ENCODE data around the genes SCN8A, ATG101 and SMIM41.

DNA sequence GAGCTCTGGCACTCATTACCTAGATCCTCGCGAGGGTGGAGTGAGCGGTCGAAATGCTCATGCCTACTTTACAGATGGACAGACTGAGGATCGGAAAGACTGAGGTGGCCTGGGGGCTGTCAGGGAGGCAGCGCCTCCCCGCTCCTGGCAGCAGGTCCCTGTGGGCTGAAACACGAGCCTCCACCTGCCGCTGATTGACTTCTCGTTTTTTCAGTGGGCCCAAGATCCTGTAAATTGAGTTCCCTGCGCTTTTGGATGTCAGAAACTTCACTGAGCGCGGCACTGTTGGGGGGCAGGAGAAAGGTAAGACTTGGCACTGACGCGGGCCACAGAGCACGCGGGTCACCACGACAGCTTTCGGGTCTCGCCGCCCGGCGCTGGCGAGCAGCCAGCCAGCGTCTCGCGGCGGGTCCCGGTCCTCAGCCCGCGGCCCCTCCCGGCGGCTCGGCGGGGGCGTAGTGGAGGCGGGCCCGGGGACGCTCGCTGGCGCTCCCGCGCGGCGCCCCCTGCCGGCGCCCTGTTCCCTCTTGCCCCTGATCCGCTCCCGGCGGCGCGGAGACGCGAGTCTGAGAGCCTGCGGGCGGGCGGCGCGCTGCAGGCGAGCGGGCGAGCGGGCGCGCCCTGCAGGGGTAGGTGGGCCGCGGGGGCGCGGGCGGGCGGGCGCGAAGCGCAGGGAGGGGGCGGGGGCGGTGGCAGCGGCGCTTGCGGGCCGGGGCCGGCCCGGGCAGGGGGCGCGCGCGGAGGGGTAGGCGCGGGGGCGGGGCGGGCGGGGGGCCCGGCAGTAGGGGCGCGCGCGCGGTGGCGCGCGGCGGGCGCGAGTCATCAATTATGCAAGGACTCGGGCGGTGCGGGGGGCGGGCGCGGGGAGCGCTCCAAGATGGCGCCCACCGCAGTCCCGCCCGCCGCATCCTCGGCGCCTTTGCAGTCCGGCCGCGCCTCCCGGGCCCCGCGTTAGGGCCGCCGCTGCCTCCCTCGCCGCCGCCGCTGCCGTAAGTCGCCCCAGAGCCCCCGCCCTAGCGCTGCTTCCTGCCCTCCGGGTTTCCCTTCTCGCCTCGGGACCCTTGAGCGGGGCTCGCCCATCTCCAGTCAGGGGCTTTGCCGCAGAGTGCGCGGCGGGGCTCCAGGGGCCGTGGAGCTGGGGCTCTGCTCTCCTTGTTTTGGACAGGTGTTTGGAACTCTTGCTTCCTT is at the start of gene SCN8A:
TSS of gene SCN8A (plus strand) at position 863 of the 1,188 bp plus-strand sequence.
- PRO-cap = bidirectional peak, plus-strand start at position 555 of the sequence, minus-strand start at position 446 of the sequence

- PRO-cap = no peak
Measured at GRCh38 chr12:51626074-51626634, 35.1 kb downstream of the SCN8A start.

GRCh38 chr12:51972834-51973540 is 21.5 kb downstream of the ACVR1B start:
- PRO-cap = no peak

GRCh38 chr12:52005686-52006392 is 907 bp upstream of the TAMALIN start:
- PRO-cap = bidirectional peak, plus-strand start at chr12:52005989, minus-strand start at chr12:52005968

GRCh38 chr12:52022706-52022997 is 15.9 kb downstream of the TAMALIN start:
- PRO-cap = no peak

DNA sequence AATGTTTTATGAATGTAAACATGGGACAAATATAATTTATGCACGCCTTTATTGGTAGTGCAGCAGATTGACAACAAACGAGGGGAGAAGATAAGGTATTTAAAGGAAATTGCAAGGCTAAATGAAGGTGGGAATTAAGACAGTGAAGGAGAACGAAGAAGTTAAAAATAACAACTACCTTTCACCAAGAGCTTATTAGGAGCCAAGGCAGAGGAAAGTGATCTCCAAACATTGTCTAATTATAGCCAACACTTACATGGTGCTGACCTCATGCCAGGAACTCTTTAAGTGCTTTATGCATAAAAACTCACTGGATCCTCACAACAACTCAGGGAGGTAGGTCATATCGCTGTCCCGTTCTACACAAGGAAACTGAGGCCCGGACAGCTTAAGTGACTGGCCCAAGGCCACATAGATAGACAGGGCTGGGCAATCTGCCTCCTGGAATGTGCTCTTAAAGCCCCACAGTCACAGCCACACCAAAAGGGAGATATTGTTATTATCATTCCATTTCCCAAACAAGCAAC is 19.5 kb downstream of the TAMALIN start:
- PRO-cap = no peak

DNA sequence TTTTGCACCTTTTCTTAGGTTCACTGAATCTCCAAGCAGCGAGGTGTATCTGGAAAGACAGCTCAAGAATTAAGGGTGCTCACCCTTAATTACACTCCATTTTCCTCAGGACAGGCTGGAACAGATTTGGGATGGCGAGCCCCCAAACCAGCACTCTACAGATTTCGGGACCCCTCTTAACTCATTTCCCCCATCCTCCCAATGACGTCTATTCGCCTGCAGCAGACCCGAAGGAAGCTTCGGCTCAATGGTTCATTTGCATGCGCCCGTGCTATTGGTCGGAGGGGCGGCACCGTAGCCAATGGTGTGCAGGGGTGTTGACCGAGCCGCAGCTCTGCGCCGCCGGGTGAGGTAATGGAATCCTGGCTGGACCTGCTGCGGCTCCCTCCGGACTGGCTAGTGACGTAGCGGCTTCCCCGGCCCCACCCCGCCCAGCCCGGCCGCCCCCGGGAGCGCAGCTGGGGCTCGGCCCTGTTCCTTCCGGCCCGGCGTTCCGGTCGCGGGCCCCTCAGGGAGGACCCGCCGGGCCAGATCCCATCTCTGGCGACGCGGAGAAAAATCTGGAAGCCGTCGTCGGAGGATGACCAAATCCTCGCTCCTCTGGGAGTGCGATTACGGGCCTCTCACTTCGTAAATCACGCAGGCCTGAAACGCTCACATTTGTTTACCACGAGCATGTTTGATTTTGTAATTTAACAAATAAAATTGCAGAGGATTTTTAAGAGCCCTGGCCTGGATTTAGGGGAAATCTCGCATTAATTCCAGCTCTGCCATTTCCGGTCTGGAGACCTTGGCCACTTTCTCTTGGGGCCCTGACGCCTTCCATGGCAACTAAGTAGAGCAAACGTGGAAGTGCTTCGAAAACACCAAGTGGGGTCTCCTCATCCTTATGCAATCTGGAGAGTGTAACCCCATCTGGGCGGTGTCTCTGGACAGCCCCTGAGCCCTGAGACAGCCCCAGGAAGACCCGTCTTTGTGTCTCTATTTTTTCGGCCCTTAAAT is 18.2 kb upstream of the NR4A1 start:
- PRO-cap = bidirectional peak, plus-strand start at position 491 of the sequence, minus-strand start at position 203 of the sequence

DNA sequence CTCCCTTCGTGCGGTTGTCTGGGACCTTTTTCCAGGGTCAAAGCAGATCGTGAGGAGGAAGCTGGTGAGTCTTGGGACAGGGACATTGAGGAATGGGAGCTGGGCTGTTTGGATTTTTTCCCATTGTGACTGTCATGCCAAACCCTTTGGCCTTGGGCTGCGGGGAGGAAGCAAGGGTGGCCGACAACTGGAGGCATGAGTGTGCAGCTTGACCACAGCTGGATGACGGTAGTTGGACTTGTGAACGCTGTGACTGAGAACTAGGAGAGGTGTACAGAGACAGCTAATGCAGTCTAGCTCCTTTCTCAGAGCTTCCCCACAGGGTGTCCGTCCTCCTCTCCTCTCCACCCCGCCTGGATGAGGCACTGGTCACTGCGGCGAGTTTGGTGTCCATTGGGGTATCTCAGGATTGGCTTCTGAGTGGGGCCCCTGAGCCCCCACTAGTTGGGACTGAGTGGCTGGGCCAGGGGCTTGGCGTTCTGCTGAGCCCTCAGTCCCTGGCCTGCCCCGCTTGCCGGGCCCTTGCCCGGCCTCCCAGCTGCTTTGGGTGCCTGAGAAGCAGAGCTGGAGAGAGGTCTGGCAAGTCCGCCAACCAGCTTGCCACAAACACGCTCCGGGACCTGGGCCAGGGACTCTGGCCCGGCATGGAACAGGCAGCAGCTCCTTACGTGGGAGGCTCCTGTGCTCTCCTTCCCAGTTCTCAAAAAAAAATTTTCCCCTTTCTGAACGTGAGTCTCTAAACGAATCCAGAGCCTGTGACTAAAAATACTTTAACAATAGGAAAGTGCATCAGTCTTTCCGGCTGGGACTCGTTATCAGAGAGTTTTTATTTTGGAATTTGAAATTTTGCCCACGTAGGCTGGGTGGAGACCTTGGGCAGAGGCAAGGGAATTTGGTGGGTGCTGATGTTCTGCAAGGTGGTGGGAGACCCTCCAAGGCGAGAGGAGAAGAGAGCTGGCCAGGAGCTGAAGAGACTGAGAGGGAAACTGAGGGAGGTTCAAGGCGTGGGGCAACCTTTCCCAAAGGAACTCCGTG is 7.1 kb upstream of the NR4A1 start:
- PRO-cap = unidirectional peak, minus-strand start at position 359 of the sequence; unidirectional peak, minus-strand start at position 545 of the sequence

GRCh38 chr12:52045436-52046138 is 5.7 kb upstream of the NR4A1 start:
- PRO-cap = unidirectional peak, minus-strand start at chr12:52045942

DNA sequence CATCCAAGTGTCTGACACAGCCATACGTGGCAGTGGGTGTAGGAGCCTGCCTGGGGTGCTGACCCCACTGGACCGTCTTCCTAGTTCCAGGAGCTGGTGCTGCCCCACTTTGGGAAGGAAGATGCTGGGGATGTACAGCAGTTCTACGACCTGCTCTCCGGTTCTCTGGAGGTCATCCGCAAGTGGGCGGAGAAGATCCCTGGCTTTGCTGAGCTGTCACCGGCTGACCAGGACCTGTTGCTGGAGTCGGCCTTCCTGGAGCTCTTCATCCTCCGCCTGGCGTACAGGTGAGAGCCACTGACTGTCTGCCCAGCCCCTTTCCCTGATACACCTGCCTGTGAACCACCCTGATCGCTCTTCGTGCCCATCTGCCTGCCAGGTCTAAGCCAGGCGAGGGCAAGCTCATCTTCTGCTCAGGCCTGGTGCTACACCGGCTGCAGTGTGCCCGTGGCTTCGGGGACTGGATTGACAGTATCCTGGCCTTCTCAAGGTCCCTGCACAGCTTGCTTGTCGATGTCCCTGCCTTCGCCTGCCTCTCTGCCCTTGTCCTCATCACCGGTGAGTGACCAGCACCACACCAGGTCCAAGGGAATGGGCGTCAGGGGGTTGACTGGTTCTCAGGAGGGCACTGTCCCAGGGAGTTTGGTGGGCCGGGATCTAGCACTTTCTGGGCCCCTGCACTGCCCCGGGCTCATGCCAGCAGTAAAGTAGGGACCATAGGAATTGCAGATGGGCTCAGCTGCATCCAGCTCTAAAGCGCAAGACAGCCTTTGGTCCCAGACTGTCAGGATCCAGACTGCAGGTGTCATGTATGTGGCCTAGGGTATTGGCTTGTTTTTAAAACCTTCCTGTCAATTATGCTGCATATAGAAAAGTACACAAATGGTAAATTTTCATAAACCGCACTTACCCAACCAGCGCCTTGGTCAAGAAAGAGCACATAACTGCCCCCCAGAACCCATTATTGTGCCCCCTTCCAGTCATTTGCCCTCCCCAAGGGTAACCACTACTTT is 6.0 kb downstream of the NR4A1 start:
- PRO-cap = no peak

DNA sequence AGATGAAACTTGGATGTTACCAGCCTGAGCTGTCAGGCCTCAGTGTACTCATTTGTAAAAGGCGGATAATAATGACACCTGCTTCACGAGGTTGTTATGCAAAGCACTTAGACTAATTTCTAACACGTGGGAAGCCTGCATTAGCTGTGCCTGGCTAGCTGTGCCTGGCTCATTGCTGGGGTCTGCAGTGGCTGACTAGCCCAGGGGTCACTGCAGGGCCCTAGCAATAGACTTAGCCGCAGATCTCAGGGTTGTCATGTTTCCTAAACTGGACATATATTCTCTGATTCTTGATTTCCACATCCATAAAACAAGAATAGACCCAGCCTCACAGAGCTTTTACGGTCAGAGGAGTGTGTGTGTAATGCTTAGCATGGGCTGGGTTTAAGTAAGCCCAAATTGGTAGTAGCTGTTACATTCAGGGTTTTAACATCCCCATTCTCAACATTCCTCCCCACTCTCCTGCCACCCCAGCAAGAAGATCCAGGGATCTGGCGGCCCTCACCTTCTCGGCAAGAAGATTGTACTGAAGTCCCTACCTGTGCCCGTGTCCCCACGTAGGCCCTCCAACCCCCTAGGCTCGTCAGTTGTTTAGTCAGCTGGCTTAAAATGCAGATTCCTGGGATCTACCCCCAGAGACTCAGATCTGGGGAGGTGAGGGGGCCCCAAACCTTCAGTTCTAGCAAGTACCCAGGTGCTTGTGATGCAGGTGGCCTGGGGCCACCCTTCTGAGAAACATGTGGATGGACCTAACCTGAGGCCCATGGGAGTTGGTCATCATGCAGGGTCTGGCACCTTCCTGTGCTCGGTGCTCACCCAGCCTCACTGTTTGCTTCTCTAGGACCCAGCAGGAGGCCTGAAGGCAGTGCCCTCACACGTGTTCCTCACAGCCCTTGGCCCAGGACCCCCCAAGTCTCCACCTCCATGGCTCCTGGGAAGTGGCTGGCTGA is 8.6 kb downstream of the NR4A1 start:
- PRO-cap = unidirectional peak, plus-strand start at position 729 of the sequence

DNA sequence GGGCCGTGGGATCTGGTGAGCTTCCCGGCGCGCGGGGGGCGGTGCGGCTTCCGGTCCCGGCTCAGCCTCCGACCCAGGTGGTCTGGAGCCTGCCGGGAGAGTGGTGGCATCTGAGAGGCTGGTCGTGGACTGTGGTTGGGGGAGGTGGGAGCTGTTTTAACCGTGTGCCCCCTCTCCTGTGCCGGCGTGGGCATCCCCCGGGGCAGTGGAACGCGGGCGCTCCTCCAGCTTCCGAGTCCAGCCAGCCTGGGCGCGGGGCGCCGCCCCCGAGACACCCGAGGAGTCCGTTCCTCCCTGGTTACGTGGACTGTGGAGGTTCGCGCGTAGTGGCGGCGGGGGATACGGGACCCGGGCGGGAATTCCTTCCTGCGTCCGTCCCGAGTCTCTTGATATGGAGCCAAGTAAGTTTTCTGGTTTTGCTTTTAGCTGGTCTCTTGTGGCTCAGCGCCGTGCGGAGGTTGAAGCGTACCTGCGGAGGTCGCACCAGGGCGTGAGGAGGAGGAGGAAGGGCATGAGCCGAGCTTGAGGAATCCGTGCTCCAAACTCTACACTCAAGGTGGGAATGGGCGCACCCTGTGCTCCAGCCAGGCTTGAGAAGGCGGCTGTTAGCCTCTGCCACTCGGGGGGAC is at the start of gene ATG101:
TSS of gene ATG101 (plus strand) at position 51 of the 629 bp plus-strand sequence.
- PRO-cap = bidirectional peak, plus-strand start at position 76 of the sequence, minus-strand start outside the sequence; unidirectional peak, minus-strand start at position 393 of the sequence

DNA sequence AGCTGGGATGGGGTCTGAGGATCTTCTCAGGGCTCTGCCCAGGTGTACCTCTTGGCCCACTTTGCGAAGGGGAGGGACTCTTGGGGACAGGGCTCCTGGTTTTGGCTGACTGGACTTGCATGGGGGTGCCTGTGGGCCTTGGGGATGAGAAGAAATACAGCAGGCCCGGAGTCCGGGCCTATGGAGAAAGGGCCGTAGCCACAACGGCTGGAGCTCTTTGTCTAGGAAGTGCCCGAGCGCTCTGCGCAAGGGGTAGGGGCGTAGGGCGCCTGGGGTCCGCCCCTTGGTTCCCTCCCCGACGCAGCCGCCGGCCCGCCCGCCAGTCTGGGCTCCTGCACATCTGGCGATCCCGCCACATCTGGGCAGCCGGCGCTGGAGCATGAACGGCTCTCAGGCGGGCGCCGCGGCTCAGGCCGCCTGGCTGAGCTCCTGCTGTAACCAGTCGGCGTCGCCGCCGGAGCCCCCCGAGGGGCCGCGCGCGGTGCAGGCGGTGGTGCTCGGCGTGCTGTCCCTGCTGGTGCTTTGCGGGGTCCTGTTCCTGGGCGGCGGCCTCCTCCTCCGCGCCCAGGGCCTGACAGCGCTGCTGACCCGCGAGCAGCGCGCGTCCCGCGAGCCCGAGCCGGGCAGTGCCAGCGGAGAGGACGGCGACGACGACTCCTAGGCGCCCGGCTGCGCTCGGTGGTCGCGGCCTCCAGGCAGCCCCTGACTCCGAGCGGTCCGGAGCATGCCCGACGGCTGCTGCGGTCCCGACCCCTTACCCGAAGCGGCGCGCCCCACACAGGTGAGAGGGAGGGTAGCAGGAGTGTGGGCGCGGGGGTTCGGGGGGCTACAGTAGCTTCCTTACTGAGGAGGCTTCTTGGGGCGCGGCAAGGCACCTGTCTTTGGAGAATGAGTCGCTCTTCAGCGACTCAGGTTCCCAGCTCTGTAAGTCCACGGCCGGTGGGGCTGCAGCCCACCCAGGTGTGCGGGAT is at the start of gene SMIM41:
TSS of gene SMIM41 (plus strand) at position 304 of the 971 bp plus-strand sequence.
- PRO-cap = bidirectional peak, plus-strand start at position 355 of the sequence, minus-strand start at position 245 of the sequence

- PRO-cap = no peak
Measured at GRCh38 chr12:52093318-52093793, 13.9 kb downstream of the SMIM41 start.

DNA sequence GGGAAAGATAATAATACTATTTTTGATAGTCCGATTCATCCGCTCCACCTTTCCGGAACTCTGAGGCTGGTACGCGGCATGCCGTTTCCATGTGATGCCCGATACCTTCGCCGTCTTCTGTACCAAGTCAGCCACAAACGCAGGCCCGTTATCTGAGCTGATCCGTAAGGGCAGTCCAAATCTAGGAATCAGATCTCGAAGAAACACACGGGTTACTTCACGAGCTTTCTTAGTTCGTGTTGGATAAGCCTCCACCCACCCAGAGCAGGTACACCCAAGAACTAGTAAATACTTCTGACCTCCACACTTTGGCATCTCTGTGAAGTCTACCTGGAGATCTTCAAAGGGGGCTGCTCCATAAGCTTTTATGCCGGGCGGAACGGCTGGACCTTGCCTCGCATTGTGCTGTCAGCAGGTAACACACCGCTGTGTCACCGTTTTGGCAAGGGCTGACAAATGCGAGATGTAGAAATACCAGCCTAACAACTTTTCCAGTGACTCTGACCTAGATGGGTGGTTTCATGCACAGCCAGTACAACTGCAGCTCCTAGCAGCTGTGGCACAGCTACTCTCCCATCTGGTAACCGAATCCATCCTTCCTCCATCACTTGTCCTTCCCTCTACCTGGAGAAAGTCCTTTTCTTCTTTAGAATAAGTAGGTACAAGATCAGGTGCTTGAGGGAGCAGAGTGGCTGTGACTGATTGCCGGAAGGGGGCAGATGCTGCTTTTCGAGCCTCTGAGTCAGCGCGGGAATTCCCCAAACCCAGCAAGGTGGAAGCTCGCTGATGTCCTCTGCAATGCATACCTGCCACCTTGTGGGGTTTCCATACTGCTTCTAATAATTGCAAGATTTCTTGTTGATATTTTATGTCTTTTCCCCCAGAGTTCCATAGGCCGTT is 36.7 kb downstream of the SMIM41 start:
- PRO-cap = no peak

DNA sequence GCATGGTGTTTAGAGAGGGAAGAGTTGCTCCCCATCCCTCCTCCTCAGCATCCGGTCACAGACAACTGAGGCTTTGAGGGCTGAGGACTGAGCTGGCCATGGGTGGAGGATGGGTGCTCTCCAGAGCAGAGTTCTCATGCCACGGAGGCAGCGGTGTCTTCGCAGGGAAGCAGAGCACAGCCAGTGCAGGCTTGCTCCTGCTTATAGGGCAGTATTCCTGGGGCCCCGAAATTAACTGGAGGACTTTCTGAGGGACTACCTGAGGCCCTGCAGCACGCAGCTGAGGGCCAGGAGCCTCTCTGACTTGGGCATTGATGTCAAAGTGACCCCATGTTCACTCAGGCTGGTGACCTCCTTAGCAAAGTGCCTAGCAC is 49.2 kb downstream of the KRT80 start:
- PRO-cap = unidirectional peak, plus-strand start at position 123 of the sequence

- PRO-cap = bidirectional peak, plus-strand start at chr12:52147567, minus-strand start at chr12:52147303
Measured at GRCh38 chr12:52146649-52148049, 44.7 kb downstream of the KRT80 start.

GRCh38 chr12:52185577-52186010 is 6.2 kb downstream of the KRT80 start:
- PRO-cap = no peak

- PRO-cap = unidirectional peak, plus-strand start at chr12:52191076; unidirectional peak, plus-strand start at chr12:52191537
Measured at GRCh38 chr12:52190647-52191652, 864 bp downstream of the KRT80 start.

DNA sequence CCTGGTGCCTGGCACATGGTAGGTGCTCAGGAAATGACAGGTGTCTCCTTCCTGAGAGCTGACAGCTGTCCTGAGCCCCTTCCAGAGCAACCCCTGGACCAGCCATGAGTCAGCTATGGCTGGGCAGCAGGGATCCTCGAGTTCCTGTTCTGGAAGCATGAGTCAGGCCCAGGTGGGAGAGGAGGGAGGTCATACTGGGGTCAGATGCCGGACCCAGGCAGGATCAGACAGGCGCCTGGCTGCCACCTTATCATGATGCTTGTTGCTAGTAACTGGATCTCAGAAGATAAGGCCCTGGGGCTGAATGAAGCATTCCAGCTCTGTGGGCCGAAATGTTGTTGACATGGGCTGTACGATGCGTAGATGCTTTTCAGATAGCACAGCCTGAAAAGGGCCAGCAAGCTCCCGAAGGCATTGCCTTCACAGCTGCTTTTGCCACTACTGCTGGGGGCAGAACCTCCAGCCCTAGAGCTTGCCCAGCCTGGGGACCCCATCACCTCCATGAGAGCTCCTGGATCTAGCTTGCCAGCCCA is 17.4 kb upstream of the KRT7 start:
- PRO-cap = no peak

Measured in bile duct (tissue), 1 donor.